Mesangial cell (primary cell): ENCODE data around the gene ATRNL1.

- RAMPAGE, long total RNA = no peak
These were observed 35.4 kb downstream of the CCDC186 start for GRCh38 chr10:114138446-114139226.

DNA sequence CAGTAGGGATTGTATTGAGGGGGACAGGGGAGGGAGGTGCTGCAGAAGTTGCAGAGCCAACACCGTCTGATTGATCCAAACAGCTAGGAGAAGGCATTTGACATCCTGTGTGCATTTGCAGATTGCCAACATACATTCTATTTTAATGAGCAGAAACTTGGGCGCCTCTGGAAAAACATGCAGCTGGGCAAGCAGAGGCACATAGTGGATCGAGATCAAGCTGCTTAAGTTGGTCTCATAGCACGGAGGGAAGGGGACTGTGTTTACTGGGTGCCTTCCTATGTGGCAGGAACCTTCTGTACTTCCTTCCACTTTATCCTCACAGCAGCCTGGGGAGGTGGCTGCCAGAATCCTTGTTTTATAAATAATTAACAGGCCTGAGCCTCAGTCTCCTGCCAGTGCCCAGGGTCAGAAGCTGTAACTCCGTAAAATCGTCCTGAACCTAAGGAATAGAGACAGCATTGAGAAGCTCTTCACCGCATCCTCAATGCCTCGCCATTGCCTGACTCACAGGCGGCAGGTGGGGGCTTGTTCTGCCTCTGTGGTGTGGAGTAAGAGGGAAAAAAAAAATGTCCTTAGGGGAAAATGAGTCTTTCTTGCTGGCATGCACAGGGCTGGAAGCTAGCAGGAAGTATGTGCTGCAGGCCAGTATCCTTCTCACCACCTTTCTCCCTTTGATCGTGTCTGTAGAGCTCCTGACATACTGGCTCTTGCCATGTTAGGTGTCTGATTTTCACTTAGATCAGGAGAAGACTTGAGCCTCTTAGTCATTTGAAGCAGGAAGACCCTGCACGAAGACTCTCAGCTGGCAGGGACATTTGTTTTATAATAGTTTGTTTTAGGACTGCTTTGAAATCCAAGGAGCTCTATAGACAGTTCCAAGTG lies 6.2 kb downstream of the VWA2 start:
- RAMPAGE, long total RNA = no peak

- RAMPAGE, long total RNA = no peak
These were observed 83.4 kb upstream of the AFAP1L2 start for GRCh38 chr10:114487462-114488259.

DNA sequence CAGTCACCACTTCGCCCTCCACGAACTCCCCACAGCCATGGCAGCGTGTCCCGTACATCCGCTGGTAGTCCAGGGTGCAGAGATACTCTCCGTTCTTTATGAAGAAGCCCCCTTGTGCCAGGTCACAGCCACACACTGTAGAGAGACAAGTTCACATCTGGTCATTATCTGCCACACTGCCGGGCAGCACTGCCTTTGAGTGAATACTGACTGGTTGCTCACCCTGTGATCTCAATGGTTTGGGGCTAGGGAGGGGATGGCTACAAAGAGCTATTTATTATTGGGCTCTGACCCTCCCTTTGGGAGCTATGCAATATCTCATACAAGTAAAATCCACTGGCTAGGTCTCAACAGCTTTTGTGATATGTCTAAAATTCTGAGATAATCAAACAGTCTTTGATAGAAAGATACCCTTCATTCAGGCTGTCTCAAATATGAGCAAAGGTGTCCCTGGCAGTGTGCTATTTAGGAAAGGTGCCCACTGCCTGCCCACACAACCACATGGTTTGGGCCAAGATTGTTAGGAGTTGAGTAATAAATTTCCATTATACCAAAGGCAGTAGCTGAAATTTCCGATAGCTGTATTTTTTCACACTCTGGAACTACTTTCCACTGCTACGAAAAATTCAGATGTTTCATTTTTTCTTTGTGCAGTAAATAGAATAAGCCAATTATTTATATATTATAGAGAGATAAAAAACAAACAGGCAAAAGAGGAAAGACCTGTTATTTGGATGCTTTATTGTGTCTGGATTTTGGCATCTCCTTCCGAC lies 82.4 kb downstream of the ABLIM1 start:
- RAMPAGE, long total RNA = no peak

DNA sequence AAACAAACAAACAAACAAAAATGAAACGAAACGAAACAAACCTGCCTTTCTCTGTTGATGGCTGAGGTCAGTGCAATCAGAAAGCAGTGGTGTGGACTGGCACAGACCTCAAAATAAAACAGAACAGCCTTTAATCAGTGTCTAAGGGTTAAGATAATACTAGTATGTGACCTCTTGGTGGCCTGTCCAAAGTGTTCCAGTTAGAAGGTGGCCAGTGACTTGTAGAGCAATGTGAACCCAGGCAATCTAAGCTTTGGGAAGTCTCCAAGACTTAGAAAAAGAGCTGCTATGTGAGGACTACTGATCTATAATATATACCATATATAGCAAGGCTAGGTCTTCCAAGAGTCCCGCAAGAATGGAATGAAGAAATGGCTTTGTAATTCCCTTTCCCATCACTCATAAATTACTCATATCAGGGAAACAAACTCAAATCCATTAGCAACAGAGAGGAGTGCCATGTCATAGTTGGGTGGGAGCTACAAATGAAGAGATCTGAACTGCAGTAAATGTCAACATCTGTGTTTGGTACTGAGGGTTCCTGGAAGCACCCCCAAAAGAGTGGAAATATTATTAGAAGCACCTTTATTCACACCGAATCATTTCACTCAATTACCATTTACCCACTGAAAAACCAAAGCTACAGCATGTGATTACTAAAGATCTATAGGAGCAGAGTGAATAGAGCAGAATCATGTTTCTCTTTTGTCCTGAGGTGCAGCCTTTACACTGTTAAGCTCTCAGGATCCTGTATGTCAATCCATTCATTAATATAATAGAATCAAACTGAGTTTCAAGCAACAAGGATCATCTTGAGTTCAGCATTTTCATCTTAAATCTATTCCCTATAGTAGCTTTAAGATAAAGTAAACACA lies 28.0 kb downstream of the ABLIM1 start:
- RAMPAGE, long total RNA = no peak

DNA sequence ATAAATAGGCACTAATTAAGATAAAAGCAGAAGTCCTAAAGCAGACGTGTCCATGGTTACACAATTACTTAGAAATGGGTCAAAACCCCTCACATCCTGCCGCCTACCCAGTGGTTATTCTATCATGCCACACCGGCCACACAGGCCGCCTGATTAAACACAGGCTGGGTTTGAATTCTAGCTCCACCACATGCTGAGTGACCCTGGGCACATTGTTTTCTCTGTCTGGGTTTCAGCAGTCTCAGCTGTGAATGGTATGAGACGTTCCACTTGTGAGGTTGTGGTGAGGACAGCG lies 18.8 kb downstream of the ABLIM1 start:
- RAMPAGE, long total RNA = no peak

DNA sequence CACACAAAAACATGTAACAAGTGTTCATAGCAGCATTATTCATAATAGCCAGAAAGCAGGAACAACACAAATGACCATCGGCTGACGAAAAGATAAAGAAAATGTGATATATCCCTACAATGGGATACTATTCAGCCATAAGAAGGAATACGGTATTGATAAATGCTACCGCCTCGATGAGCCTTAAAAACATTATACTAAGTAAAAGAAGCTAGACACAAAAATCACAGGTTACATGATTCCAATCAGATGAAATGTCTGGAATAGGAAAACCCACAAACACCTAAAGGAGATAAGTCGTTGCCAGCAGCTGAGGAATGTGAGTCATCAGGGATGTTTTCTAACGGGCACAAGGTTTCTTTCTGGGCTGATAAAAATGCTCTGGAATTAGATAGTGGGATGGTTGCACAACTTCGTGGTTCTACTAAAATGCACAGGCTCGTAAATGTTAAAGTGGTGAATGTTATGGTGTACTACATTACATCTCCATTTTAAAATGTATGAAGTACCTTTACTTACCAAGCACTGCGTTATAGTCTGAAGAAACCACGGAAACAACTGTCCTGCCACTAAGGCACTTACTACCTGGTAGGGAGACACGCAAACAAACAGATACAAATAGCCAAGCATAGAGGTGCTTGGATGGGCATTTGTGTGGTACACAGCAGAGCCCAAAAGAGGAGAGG lies 9.7 kb downstream of the ABLIM1 start:
- RAMPAGE, long total RNA = no peak

DNA sequence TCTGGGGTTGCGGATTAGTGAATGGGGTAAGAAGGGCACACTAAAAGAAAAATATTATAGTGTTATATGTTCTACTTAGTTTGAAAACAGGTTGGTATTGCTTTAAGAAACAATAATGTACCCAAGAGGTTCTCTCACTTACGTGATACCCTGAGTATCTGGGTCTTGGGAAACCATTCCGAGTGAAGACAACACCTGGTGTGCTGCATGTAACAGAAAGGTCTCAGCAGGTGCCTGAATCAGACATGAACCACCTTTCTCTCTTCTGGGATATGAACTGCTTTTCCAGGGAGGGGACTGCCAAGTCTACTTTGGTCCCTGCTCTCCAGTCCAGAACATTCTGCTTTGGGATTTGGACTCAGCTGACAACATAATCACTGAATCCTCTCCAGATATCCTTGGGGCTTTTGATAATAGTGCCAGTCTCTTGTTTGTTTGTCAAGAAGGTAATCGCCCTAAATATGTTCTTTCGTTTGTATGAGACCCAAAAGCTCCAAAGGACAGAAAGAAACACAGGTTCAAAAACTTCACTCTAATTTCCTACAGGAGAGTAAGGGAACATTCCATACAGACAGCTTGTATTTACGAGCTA lies 5.7 kb downstream of the ABLIM1 start:
- RAMPAGE, long total RNA = no peak

- RAMPAGE, long total RNA = no peak
These were observed 24.1 kb upstream of the ABLIM1 start for GRCh38 chr10:114682086-114682602.

DNA sequence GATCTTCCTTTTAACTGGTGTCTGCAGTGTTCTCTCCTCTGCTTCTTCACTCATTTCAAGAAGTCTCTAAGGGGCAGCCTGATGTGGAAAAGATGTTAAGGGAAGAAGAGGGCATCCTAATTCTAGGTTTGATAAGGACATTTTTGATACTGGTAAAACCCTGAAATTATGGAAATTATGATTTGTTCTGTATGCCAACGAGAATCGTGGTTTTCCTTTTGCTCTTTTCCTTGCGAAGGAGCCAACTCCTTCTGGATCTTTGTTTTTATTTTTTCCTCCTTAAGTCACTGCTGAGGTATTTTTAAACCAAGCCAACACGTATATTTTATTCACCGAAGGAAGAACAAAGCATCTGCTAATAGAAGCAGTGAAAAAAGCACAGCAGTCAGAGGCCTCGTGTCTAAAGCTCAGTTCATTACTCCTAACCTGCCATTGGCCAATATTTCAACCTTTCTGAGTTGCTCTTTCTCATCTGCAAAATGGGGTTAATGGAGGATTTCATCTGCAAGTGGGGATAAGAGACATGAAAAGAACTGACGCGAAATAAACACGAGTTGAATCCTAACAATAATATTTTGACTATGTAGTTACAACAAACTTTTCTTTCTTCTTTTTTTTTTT lies 1.5 kb upstream of the ATRNL1 start:
- RAMPAGE, long total RNA = no peak

- RAMPAGE, long total RNA = no peak
These were observed at the start of gene ATRNL1 for GRCh38 chr10:115092197-115093495. Gene ATRNL1, plus strand, starts transcription at chr10:115093365.

DNA sequence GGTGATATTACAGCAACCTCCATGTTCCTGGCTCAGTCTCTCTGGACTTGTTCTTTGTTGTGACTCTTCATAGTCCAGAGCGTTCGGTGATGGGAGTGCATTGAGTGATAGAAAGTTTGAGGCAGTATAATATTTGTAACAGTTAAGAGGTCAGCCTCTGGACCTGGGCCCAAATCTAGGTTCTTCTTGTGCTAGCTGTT lies 252.3 kb downstream of the GFRA1 start:
- RAMPAGE, long total RNA = no peak

DNA sequence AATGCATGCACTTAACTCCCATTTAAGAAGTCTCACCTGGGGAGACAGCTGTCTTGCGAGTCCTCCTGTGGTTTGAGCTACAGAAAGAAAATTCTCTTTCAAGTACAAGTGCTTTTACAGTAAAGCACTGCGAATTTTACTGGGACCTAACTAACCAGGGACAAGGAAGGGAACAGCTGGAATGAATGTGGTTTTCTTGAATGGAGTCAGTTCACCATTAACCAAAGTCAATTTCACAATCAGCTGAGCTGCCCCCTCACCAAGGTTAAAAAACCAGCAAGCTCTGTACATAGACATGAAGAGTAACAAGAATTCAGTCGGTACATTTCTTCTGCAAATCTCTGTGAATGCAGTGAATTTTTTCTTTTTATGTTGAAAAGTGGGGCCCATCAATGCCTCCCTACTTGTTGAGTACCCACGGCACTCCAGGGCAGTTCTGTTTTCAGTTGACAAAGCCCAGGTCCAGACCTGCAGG lies 56.3 kb downstream of the GFRA1 start:
- RAMPAGE, long total RNA = no peak

- RAMPAGE, long total RNA = no peak
These were observed 2.1 kb downstream of the GFRA1 start for GRCh38 chr10:116270410-116271816.

GRCh38 chr10:116698216-116698821 lies 28.6 kb upstream of the C10orf82 start:
- RAMPAGE, long total RNA = no peak

DNA sequence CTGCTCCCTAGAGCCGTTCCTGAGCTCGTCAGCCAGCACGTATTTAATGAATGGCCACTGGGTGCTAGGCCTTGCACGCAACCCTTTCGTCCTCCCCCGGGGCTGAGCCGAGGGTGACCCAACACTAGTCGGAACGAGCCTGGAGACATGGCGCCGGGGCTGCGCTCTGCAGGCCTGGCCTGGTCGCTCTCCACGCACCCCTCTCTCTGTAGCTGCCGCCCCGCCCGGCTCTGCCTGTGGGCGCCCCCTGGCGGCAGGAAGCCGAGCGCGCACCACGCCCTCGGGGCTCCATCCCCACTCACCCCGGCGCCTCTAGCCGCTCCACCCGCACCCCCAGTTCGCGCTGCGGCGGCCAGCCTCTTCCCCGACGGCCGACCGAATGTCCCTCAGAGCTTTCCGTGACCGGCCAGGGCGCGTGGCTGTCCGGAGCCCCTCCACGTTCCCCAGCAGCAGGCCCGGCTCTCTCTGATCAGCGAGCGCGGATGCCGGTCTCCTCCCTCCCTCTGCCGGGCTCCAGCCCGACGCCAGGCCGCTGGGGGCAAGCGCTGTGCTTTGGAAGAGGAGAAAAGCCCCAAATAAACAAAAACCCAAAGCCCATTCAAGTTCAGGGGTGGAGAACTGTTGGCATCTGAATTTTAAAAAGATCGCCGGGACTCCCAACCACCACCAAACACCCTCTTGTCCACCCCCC lies 29.1 kb upstream of the KCNK18 start:
- RAMPAGE, long total RNA = no peak

DNA sequence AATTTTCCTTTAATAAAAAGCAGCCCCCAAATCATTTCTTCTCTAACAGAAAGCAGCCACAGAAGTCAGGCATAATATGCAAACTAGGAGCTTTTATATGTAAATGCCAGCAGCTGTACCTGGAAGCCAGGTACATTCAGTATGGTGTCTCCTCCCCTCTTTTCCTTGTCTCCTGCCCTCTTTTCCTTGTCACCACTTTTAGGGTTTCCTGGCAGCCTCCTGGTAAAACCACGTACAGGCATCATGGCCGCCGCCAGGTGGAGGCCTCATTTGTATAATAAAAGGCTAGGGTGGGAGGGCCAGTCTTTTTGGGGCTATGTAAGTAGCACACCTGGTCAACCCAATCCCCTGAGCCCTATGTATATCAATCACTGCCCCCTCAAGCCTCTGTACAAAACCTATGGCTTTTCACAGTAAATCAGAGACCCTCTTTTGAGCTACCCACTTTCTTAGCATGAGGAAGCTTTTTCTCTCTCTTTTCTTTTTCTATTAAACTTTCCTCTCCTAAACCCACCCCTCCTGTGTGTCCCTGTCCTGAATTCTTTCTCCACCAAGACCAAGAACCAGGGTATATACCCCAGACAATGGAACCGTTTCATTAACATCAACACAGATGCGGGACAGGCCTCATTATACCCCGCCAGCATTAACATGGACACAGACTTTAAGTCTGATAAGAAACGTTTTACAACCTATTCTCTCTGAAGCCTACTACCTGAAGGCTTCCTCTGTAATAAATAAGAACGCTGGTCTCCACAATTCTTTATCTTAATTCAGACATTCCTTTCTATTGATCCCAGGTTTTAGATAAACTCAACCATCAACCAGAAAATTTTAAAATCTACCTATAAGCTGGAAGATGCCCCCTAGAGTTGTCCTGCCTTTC lies 28.4 kb downstream of the PDZD8 start:
- RAMPAGE, long total RNA = no peak

GRCh38 chr10:117374170-117374969 lies 870 bp downstream of the PDZD8 start:
- RAMPAGE, long total RNA = no peak

- RAMPAGE, long total RNA = start-site peak on the plus strand at chr10:117545539-117545807, 18 reads
These were observed 3.3 kb downstream of the EMX2 start for GRCh38 chr10:117545429-117546600.

DNA sequence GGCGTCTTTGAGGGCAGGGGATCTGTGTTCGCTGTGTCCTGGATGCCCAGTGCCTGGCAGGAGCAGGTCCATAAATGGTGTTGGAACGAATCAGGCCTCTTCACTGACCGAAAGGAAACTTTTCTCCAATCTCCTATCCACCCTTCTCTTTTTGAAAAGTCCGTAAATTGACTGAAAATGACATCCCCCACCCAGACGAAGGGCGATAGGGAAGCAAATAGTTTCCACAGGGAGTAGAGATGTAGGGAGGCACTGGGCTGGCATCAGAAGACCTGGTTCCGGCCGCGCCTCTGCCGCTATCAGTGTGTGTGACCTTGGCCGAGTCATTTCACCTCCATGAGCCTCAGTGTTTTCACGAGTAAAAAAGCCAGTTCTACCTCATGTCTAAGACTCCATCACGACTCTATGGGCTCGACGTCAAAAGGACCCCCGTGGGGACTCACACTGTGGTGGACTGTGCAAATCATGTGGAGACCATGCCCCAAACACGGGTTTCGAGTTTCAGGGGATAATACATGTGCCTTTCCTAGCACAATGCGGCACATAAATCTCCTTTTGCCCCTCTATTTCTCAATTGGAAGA lies 526 bp upstream of the RAB11FIP2 start:
- RAMPAGE, long total RNA = no peak